IMR-90 (cell line): ENCODE measurements around a stretch of chr9.

DNA sequence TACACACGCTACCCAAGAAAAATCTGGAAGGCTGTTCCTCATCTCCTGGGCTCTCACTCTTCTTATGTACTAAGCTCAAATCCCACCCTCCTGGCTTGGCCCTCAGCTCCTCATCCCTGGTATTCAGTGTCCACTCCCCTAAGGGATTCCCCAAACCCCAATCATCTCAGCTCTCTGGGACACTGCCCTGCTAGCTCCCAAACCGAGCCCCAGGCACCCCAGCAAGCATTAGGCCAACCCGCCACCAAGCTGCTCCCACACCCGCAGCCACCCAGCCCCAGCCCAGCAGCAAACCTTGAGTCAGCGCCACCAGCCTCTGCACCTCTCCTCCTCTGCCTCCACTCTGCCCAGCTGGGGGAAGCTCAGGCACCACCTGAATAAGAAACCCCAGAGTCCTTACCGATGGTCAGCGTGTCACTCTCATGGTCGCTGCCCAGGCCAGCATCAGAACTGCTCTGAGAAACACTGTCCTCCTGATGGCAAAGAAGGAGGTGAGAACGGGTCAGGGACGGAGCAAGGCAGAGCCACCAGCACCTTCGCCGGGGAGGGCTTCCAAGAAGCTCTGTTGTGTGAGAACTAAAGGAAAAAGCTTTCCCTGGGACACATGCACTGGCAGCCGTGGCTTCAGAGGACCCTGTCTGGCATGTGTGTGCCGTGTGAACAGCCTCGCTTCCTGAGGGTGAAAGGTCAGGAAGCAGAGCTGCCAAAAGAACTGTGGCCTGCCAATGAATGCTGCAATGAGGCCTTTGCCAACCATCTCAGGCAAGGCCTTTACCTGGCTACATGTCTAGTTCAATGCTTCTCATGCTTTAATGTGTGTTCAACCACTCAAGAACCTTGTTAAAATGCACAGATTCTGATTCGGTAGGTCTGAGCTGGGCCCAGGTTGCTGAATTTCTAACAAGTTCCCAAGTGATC lies 53.3 kb downstream of the NIPSNAP3B start:
- RRBS, result no CpG with 5 or more reads among the region's 16 CpGs
CAGE:
- cytosol, long polyA plus RNA, result no peak
- long polyA plus RNA, result no peak
- nucleus, long polyA plus RNA, result no peak

DNA sequence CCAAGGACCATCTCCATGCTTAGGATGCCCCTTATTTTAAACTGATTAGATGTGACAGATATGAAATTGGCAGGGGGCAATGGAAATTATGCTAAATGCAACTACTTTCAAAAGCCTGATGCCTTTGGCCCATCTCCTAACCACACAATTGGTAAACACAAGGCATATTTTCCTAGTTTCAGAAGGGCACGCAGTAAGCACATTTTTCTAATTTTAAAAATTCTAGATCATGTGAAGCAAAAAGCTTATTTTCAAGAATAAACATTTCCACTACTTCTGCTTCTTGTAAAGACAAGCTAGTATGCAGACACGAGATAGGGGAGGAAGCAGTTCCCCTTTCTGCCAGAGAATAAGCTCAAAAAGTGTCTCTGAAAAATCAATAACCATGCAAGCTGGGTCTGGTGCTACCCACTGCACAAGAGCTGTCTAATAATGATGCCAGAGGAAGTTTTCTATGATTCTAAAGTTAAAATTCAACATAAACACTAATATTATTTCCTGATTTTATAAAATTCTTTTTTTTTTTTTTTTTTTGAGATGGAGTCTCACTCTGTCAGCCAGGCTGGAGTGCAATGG lies 67.6 kb downstream of the ABCA1 start:
- RRBS, result no CpG with 5 or more reads among the region's 2 CpGs
CAGE:
- cytosol, long polyA plus RNA, result no peak
- long polyA plus RNA, result no peak
- nucleus, long polyA plus RNA, result no peak

GRCh38 chr9:104899742-104900518 lies 28.0 kb downstream of the ABCA1 start:
- RRBS, result no CpG with 5 or more reads among the region's 6 CpGs
CAGE:
- cytosol, long polyA plus RNA, result no peak
- long polyA plus RNA, result no peak
- nucleus, long polyA plus RNA, result no peak

DNA sequence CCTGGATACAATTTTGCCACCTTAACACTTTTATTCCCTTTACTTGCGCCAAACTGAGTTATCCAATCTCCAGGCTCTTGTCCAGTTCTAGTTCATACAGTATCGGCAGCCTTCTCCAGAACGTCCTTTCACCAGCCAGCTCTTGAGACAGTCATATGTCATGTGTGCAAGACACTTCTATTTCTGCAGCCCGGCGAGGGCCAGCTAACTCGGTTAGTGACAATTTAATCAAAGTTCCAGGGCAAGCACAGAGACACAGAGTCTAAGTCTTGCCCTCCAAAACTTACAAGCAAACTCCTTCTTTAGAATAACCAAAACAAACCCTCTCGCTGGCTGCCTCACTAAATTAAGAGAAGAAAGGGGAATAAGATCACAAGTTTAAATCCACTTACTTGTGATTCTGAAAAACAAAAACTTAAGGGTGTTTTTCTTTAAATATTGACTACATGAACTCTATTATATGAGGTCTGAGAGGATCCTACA lies 12.8 kb downstream of the ABCA1 start:
- RRBS, result no CpG with 5 or more reads among the region's 7 CpGs
CAGE:
- cytosol, long polyA plus RNA, result no peak
- long polyA plus RNA, result no peak
- nucleus, long polyA plus RNA, result no peak

- RRBS, result no CpG with 5 or more reads among the region's 10 CpGs
CAGE:
- cytosol, long polyA plus RNA, result no peak
- long polyA plus RNA, result no peak
- nucleus, long polyA plus RNA, result no peak
Measured at GRCh38 chr9:105191553-105192269, 52.7 kb upstream of the SLC44A1 start.

DNA sequence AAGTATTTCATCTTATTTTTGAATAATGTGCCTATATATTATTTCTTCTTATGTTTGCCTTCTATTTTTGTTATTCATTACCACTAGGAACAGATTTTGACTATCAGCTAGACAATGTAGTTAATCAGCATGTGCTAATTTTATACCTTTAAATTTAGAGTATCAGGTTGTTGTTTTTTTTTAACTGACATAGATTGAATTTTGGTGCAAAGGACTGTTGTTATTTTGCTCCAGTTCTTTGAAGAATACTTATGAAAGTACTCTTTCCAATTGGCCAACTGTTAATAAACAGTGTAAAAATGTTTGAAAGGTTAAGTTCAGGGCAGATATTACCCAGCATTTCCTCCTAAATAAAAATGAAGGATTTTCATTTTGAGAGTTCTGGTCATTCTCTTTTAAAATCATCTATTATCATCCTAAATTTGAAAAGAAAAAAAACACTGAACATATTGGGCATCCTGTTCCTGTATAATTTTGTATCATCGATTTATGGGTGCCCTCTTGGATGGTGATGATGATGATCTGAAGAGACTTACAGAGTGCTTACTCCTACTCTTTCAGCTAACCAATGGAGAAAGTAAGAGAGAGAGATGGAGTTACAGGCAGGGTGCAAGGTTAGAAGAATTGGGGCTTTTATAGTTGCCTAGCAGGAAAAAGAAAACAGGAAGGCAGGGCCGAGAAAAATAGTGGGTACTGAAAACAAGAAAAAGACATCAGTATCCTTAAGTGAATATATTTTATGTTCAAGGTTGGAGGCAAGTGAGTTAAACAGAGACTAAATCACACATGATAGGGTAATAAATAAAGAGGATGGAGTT lies 94.6 kb upstream of the FSD1L start:
- RRBS, result no CpG with 5 or more reads among the region's 2 CpGs
CAGE:
- cytosol, long polyA plus RNA, result no peak
- long polyA plus RNA, result no peak
- nucleus, long polyA plus RNA, result no peak

DNA sequence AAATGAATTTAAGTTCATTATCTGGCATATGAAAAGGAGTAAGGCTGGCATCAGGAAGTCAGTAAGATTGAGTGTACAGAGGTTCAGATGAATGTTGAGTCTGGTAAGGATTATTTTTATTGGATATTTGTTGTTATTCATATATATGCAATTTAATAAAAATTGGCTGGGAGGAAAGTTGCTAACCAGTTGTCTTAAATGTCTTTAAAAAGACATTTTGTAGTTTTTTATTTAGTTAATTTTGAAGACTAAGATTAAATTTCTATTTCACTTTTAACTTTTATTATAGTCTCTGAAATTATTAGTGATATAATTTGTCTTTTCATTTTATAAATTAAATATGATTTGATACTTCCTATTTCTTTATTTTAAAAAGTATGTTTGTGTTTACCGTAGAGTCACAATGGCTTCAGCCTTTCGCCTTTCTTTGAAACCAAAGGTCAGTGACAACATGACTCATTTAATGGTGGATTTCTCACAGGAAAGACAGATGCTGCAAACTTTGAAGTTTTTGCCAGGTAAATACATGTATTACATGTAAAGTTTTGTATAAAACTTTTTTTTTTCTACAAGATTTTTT lies 36.2 kb downstream of the FSD1L start:
- RRBS, result no CpG with 5 or more reads among the region's 2 CpGs
CAGE:
- cytosol, long polyA plus RNA, result no peak
- long polyA plus RNA, result no peak
- nucleus, long polyA plus RNA, result no peak

- RRBS, result no CpG with 5 or more reads among the region's 13 CpGs
CAGE:
- cytosol, long polyA plus RNA, result no peak
- long polyA plus RNA, result no peak
- nucleus, long polyA plus RNA, result no peak
Measured at GRCh38 chr9:105581425-105581837, 23.5 kb downstream of the FKTN start.

GRCh38 chr9:106873937-106874717 lies 11.2 kb downstream of the ZNF462 start:
- RRBS, result no CpG with 5 or more reads among the region's 7 CpGs
CAGE:
- cytosol, long polyA plus RNA, result no peak
- long polyA plus RNA, result no peak
- nucleus, long polyA plus RNA, result no peak

- RRBS, result no CpG with 5 or more reads among the region's 4 CpGs
CAGE:
- cytosol, long polyA plus RNA, result no peak
- long polyA plus RNA, result no peak
- nucleus, long polyA plus RNA, result no peak
Measured at GRCh38 chr9:106920725-106921387, 57.9 kb downstream of the ZNF462 start.

GRCh38 chr9:107012677-107013419 lies 149.9 kb downstream of the ZNF462 start:
- RRBS, result no CpG with 5 or more reads among the region's 2 CpGs
CAGE:
- cytosol, long polyA plus RNA, result no peak
- long polyA plus RNA, result no peak
- nucleus, long polyA plus RNA, result no peak

GRCh38 chr9:107068512-107069027 lies 205.6 kb downstream of the ZNF462 start:
- RRBS, result no CpG with 5 or more reads among the region's 3 CpGs
CAGE:
- cytosol, long polyA plus RNA, result no peak
- long polyA plus RNA, result no peak
- nucleus, long polyA plus RNA, result no peak

GRCh38 chr9:107135985-107136354 lies 147.1 kb upstream of the RAD23B start:
- RRBS, result no CpG with 5 or more reads among the region's 7 CpGs
CAGE:
- cytosol, long polyA plus RNA, result no peak
- long polyA plus RNA, result no peak
- nucleus, long polyA plus RNA, result no peak

DNA sequence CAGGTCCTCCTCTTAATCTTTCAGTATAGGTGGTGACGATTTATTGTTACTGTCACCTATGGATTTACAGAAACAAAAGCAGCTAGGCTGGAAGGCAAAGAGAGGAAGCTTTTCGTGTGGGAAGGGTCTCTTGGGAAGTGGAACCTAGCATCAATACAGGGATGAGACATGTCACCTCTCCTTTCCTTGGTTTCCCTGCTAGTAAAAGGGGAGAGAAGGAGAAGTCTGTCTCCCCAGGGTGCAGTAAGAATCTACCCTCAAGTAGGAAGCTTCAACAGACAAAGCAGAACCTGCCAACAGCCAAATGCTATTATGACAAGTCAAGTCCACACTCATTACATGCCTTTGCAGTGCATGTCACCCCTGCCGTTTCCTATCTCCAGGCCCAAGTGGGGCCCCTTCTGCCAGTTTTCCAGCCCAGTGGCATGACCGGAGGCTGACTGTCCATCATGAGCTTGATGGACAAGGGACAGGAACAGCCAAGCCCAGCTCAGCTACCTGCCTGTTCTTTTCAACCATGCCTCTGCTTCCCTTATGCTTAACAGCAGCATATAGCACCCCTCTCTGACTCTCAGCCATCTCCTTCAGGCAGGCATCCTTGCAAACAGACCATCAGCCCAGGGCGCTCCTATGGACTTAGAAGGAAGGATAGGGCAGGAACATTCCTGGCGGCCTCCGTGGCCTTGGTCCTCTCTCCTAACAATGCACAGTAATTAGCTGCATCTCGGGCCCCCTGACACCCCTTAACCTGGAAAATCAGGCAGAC lies 107.2 kb upstream of the RAD23B start:
- RRBS, result no CpG with 5 or more reads among the region's 8 CpGs
CAGE:
- cytosol, long polyA plus RNA, result no peak
- long polyA plus RNA, result no peak
- nucleus, long polyA plus RNA, result no peak

GRCh38 chr9:107285803-107286530 lies 2.9 kb downstream of the RAD23B start:
- RRBS, result no CpG with 5 or more reads among the region's 6 CpGs
CAGE:
- cytosol, long polyA plus RNA, result no peak
- long polyA plus RNA, result no peak
- nucleus, long polyA plus RNA, result no peak

DNA sequence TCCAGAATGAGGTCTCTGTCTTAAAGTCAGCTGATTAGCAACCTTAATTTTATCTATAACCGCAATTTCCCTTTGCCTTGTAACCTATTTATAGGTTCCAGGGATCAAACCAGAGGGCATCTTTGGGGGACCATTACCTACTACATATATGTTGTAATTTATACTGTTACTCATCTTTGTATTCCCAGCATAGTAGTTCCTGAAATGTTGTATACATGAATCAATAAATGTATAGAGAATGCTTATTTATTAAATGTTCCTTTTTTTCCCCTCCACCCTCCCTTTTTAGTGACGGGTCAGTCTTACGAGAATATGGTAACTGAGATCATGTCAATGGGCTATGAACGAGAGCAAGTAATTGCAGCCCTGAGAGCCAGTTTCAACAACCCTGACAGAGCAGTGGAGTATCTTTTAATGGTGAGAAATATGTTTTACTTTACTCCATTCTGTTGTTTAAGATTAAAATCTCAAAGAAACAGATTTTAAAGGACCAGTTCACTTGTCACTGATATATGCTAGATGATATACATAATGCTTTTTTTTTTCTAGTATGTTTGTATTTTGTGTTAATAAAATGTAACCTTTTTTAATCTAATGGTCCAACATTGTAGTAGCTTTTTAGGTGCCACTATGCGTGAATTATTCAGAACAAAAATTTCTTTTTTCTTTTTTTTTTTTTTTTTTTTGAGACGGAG lies 35.5 kb downstream of the RAD23B start:
- RRBS, result no CpG with 5 or more reads among the region's 6 CpGs
CAGE:
- cytosol, long polyA plus RNA, result no peak
- long polyA plus RNA, result no peak
- nucleus, long polyA plus RNA, result no peak

DNA sequence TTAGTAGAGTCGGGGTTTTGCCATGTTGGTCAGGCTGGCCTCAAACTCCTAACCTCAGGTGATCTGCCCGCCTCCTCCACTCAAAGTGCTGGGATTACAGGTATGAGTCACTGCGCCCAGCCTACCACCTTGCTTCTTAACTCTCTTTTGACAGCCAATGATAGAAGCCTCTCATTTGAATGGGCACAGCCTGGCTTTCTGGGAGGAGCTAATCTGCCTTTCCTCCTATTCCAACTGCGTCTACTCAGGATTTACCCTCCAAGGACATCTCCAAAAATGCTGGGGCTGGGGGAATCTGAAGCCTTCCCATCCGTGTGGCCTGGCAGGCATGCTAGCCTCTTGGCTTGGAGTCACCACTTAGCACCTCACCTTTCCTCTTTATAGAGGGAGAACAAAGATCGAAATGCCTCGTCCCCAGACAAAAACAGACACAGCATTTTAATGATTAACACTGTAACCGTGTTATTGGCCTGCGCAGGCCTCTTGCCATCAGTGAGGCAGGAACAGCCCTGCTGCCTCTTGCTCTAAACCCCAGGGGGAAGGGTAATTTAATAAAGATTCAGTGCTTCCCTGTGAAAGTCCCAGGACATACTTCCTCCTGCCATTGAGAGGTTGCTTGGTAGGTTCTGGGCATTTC lies 108.2 kb upstream of the KLF4 start:
- RRBS, result no CpG with 5 or more reads among the region's 9 CpGs
CAGE:
- cytosol, long polyA plus RNA, result no peak
- long polyA plus RNA, result no peak
- nucleus, long polyA plus RNA, result no peak

- RRBS, result no CpG with 5 or more reads among the region's 11 CpGs
CAGE:
- cytosol, long polyA plus RNA, result no peak
- long polyA plus RNA, result no peak
- nucleus, long polyA plus RNA, result no peak
Measured at GRCh38 chr9:107667823-107668202, 178.2 kb upstream of the KLF4 start.

DNA sequence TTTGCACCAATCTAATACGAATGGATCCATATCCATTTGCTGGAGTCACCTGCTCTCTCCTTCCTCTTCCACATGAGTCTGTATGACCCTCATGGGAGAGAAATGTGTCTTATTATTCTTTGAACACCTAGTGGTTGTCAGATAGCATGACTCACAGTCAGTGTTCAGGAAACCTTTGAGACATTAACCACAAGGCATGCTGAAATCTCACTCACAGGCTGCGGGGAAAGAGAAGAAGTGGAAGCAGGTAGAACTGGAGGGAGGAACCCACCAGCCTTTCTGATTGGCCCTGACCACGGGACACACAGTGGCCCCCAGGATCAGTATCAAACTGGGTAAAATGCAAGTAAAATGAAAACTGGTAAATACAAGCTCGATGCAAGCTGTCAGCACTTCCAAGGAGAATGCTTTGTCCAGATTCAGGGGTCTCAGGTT lies 222.9 kb upstream of the KLF4 start:
- RRBS, result no CpG with 5 or more reads among the region's 4 CpGs
CAGE:
- cytosol, long polyA plus RNA, result no peak
- long polyA plus RNA, result no peak
- nucleus, long polyA plus RNA, result no peak

DNA sequence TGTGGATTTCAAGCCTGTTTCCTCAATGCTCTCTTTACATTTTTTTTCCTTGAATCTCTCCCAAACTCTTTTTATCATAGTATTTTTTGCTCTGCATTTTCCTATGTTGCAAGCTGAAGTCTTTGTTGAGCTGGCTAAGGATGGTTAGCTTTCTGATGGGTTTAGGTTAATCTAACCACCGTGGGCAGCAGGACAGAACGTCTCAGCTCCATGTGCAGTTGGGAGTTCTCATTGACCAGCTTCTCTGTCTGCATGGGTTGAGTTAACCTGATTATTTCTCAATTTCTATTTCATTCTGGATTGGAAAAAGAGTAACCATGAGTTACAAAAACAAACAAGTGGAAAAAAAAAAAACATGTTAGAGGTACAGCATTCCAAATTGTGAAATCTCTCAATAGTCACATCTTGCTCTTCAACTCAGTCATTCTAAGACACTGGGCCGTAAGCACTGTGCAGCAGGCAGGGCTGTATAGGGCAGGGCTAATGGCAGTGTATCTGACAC lies 343.7 kb upstream of the KLF4 start:
- RRBS, result no CpG with 5 or more reads among the region's 3 CpGs
CAGE:
- cytosol, long polyA plus RNA, result no peak
- long polyA plus RNA, result no peak
- nucleus, long polyA plus RNA, result no peak